Occipital lobe (tissue), 2 donors: ENCODE data around the genes PLPP2, TPGS1, POLRMT and FGF22.

GRCh38 chr19:266991-267657 lies 24.1 kb downstream of the PLPP2 start:
- RAMPAGE, long total RNA: no peak

GRCh38 chr19:291055-292027 lies at the start of gene PLPP2:
Gene PLPP2 (minus strand): TSS chr19:291403.
- RAMPAGE, long total RNA: no peak

DNA sequence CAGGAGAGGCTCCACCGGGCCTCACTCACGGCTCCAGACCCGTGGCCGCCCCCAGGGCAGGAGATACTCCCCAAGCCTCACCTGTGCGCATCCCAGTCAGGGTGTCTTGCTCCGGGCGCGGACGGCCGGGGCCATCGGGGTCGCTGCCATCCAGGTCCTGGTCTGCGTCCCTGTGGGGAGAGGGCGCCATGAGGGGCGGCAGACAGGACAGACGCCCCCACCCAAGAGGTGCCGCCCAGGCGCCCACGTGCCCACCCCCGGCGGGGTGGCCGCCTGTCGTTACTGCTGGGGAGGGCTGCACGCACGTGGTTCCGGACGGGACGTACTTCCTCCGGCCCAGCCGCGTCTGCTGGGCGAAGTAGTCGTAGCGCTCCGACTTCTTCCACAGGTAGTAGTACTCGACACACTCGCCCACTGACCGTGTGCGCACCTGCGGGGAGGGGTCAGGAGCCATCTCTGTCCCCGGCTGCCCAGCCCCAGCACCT lies 17.3 kb upstream of the PLPP2 start:
- RAMPAGE, long total RNA: no peak

- RAMPAGE, long total RNA: no peak
Measured at GRCh38 chr19:422045-422676, 13.2 kb upstream of the C2CD4C start.

DNA sequence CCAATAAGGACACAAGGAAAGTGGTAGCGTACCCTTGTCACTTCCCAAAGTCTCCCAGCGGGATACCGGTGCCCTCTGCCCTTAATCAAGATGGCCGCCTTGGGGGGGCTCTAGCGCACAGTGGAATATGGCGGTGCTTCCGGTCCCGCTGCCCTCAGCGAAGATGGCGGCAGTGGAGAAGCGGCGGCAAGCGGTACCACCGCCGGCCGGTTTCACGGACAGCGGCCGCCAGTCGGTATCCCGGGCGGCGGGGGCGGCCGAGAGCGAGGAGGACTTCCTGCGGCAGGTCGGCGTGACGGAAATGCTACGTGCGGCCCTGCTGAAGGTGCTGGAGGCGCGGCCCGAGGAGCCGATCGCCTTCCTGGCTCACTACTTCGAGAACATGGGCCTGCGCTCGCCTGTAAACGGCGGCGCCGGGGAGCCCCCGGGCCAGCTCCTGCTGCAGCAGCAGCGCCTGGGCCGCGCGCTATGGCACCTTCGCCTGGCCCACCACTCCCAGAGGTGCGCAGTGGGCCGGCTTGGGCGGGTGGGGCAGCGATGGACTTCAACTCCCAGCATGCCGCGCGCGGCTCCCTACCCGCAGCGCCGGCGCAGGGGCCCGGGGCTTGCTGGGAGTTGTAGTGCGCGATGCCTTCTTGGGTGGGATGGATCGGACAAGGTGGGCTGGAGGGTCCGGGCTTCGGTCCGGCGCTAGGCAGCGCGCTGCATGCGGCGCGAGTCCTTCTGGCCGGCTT lies at the start of gene TPGS1:
TPGS1 (plus strand) TSS at position 154 of the 734 bp plus-strand sequence.
- RAMPAGE, long total RNA: start-site peak on the plus strand centred at position 156 of the sequence, 10 bp wide, 104 and 106 reads in 2 replicates

DNA sequence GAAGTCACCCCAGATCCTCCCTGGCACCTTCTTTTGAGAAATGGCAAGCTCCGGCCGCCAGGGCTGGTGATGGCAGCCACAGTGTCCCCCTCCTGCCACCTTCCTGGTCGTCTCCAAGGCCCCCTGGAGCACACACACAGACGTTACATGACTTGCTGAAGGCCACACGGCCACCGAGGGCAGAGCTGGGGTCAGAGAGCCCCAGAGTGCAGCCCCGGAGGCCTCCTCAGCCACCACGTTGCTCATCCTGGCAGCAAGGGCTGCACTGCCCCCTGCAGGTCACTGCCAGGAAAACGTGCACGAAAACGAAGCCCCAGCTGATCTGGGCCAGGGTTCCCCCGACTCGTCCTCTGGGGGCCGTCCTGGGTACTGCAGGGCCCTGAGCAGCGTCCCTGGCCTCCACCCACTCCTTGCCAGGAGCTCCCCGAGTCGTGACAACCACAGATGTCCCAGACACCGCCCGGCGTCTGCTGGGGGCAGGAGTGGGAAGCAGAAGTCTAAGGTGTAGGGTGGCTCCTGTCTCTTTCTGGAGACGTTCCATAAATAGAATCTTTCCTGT lies 3.3 kb downstream of the TPGS1 start:
- RAMPAGE, long total RNA: no peak

DNA sequence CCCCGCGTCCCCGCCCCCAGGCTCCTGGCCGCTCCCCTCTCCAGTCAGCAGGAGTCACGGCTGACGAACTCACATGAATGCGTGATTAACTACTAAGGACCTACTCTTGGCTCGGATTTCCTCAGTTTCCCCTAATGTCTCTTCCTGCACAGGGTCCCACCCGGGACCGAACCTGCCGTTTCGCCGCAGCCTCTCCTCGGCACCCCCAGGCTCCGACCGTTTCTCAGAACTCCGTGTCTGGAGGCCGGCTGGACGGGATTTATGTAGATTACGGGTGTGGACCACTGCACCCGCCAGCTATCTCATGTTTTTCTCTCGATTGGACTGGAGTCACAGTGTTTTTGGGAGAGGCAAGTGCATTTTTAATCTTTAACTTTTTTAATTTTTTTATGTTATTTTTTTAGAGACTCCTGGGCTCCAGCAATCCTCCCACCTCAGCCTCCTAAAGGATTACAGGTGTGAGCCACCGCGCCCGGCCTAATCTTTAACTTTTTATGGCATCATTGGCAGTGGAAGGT lies 8.7 kb downstream of the GZMM start:
- RAMPAGE, long total RNA: no peak

- RAMPAGE, long total RNA: no peak
Measured at GRCh38 chr19:633251-634040, at the start of gene POLRMT. Gene POLRMT (minus strand): TSS chr19:633537.

- RAMPAGE, long total RNA: no peak
Measured at GRCh38 chr19:639401-640237, at the start of gene FGF22. Gene FGF22 (plus strand): TSS chr19:639879.

DNA sequence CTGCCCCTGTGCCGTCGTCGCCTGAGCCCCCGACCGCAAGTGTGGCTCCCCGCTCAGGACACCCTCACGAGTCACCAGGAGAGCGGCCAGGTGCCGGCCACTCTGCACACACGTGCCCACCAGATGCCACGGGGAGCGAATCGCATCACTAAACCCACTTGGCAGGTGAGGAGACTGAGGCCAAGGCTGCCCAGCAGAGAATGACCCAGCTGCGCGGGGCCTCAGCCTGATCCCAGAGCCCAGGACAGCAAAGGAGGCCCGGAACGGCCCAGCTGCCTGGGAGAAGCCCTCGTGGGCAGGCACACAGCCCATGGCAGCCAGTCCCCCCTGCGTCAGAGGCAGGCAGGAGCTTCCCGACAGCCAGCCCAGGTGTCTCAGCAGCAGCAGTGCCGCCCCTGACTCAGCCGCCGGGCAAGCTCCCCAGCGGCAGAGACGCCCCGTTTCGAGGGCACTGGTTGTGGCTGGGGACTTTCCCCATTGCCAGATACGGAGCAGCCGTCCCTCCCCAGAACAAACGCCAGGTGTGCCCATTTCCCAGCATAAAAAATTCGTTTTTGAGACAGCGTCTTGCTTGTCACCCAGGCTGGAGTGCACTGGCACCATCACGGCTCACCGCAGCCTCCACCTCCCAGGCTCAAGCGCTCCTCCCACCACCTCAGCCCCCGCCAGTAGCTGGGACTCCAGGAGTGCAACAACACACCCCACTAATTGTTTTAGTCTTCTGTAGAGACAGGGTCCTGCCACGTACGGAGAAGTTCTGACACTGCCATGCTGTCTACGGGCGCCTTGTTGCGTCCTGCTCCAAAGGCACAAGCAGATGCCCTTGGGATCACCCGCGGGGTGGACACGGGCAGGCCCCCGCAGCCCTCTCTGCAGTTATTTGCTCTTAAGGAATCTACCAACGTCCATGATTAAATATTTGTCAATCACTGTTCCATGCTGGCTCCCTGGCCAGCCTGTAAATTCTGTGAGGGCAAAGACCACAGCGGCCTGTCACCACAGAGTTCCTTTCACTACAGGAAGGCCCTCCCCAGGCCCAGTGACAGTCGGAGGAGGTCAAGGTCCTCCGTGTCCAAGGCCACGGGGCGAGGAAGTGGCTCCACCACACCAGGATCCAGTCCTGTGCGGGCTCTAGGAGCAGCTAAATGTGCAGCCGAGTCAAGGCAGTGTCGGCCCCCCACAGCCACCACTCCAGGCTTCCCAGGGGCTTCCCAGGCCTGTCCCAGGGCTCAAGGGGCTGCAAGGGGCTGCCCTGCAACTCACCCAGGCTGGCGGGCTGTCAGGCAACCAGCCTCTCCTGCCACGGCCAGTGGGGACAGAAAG lies 2.5 kb downstream of the RNF126 start:
- RAMPAGE, long total RNA: no peak

- RAMPAGE, long total RNA: no peak
Measured at GRCh38 chr19:677048-677558, 911 bp downstream of the FSTL3 start.

GRCh38 chr19:743154-743848 lies 7.6 kb upstream of the MISP start:
- RAMPAGE, long total RNA: no peak

DNA sequence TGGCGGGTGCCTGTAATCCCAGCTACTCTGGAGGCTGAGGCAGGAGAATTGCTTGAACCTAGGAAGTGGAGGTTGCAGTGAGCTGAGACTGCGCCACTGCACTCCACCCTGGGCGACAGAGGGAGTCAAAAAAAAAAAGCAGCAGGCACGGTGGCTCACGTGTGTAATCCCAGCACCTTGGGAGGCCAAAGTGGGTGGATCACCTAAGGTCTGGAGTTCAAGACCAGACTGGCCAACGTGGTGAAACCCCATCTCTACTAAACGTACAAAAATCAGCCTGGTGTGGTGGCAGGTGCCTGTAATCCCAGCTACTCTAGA lies 6.2 kb upstream of the MISP start:
- RAMPAGE, long total RNA: no peak

DNA sequence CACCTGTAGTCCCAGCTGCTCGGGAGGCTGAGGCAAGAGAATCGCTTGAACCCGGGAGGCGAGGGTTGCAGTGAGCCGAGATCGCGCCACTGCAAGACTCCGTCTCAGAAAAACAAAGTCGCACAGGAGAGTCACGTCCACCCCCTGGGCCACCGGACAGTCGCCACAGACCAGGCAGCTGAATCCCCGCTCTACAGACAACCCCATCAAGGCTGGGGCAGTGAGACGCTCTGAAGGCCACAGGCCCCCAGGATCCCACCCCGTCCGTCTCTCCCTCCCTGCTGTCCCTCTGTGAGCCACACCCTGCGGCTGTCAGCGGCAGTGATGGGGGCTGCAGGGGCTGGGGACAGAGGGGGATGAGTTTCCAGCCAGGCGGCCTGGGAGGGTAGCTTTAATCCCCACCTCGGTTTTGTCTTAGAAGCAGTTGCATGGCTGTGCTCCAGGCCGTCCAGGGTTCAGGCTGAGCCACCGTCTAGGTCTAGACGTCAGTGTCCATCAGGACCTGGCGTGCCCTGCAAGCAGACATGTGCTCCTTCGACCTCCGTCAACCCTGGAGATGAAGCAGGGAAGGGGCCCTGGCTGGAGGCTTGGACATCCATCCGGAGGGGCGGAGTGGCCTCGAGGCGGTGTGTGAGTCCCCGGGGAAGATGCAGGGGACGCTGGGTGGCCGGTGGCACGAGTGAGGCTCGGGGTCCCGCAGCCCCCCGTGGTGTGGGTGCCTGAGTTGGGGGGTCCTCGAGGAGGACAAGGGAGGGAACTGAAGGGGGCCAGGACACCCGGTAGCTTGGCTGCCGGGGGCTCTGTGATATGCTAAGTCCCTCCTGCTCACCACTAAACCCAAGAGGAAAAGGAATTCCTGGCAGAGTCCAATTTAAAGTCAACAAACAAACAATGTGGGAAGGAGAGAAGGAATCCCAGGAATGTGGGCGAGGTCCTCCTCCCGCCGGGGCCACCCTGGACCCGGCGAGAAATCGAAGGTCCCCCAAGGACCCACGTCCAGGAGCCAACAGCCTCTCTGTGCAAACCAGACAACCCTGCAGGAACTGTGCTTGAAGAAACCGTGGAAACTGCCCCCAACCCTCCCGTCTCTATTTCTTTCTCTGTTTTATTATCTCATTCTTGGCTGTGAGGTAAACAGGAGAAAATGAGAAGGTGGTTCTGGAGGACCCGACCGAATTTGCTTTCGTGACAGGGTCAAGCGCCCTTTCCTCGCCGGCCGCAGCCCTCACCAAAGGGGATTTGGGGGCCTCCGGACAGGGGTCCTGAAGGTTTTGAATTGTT lies 15.0 kb upstream of the PTBP1 start:
- RAMPAGE, long total RNA: no peak

DNA sequence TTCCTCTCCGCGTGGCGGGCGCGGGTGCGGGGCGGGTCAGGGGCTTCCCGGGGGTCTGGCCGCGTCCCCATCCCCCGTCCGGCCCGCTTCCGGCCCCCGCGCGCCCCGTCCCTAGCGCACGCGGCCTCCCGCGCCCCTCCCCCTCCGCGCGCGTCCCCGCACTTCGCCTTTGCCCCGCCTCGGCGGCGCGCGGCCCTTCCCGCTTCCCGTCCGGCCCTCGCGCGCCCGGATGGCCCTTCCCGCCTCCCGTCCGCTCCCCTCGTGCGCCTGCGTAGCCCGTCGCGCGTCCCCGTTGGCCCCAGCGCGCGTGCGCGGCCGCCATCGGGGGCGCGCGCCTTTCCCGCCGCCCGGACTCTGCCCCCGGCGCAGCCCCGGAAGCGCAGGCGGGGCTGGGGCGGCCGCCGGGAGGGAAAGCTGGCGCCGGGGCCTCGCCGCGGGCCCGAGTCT lies 404 bp downstream of the PTBP1 start:
- RAMPAGE, long total RNA: no peak

DNA sequence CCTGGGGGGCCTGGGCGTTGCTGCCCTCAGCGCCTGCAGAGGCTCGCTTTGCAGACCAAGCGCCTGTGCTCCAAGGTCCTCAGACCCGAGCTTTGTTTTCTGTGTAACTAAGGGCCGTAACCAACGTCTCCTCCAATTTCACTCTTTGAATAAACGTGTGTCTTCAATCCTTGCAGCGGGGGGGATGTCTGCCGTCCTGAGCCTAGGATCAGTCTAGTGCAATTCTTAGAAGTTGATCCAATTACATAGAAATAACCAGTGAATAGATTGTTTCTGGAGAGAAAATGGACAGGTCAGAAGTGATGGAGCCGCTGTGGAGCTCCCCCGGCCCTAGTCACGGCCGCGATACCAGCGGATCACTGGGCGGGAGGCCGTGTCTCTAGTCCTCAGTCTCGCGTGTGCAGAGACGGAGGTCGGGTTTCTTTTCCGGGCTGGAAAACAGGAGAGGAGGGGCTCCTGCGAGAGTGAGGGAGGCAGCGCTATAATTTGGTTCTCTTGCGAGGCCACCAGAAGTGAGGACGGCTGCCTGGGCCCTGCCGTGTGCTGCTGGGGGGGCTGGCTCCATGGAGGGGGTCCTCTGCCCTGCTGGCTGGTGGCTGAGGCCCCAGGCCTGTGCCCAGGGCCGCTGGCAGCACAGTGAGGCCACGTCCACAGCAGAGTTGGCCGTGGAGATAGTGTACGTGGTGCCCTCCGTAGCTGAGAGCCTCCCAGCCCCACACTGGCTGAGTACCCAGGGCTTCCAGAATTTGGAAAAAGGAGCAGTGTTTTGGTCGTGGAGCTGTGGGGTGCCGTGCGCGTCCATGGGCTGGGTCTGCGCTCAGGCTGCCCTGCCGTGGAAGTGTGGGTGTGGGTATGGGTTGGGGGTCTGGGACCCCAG lies 5.6 kb downstream of the PTBP1 start:
- RAMPAGE, long total RNA: no peak

DNA sequence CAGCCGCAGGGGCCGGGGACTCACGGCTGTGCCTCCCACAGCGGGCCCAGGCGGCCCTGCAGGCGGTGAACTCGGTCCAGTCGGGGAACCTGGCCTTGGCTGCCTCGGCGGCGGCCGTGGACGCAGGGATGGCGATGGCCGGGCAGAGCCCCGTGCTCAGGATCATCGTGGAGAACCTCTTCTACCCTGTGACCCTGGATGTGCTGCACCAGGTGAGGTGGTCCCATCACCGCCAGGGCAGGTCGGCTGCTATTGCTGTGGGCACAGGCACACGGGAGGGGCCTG lies 7.2 kb downstream of the PTBP1 start:
- RAMPAGE, long total RNA: no peak

- RAMPAGE, long total RNA: no peak
Measured at GRCh38 chr19:855421-855804, 3.3 kb downstream of the ELANE start.

GRCh38 chr19:859819-860213 lies 352 bp downstream of the CFD start:
- RAMPAGE, long total RNA: no peak

DNA sequence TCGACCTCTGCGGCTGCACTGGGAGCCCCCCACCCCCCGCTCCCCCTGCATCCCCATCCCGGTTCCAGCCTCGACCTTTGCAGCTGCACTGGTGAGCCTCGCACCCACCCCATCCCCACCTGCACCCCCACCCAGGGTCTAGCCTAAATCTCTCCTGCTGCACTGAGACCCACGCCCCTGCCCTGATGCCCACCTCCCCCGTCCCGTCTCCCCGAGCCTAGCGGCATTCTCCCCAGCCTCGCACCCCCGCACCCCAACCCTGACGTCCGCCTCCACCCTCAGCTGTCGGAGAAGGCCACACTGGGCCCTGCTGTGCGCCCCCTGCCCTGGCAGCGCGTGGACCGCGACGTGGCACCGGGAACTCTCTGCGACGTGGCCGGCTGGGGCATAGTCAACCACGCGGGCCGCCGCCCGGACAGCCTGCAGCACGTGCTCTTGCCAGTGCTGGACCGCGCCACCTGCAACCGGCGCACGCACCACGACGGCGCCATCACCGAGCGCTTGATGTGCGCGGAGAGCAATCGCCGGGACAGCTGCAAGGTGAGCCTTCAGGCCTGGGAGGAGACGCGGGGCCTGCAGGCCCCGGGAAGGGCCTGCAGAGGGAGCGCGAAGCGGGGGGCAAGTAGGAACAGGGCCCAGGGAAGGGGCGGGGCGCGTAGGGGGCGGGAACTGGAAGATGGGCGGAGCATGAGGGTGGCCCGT lies 2.1 kb downstream of the CFD start:
- RAMPAGE, long total RNA: no peak